Subcutaneous preadipocyte (primary cell): ENCODE results near the gene RNF151.

- CAGE, long polyA plus RNA, result no peak
Measured at GRCh38 chr16:1646071-1646688, 31.9 kb upstream of the JPT2 start.

GRCh38 chr16:1677684-1678073, 400 bp upstream of the JPT2 start:
- CAGE, long polyA plus RNA, result no peak

DNA sequence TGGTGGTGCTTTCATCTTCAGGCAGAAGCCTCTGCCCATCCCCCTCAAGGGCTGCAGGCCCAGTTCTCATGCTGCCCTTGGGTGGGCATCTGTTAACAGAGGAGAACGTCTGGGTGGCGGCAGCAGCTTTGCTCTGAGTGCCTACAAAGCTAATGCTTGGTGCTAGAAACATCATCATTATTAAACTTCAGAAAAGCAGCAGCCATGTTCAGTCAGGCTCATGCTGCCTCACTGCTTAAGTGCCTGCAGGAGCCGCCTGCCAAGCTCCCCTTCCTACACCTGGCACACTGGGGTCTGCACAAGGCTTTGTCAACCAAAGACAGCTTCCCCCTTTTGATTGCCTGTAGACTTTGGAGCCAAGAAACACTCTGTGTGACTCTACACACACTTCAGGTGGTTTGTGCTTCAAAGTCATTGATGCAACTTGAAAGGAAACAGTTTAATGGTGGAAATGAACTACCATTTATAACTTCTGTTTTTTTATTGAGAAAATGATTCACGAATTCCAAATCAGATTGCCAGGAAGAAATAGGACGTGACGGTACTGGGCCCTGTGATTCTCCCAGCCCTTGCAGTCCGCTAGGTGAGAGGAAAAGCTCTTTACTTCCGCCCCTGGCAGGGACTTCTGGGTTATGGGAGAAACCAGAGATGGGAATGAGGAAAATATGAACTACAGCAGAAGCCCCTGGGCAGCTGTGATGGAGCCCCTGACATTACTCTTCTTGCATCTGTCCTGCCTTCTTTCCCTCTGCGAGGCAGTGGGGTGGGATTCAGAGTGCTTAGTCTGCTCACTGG, 5.5 kb upstream of the MAPK8IP3 start:
- CAGE, long polyA plus RNA, result no peak

GRCh38 chr16:1773342-1773888, 481 bp upstream of the MRPS34 start:
- CAGE, long polyA plus RNA, result no peak

- CAGE, long polyA plus RNA, result no peak
Measured at GRCh38 chr16:1941472-1942499, 1.2 kb downstream of the MSRB1 start.

- CAGE, long polyA plus RNA, result no peak
Measured at GRCh38 chr16:1966477-1967402, at the start of gene RNF151. Gene RNF151 (plus strand): TSS chr16:1966856.

- CAGE, long polyA plus RNA, result no peak
Measured at GRCh38 chr16:1983251-1984070, 532 bp upstream of the GFER start.

GRCh38 chr16:1996824-1997811, 7.3 kb downstream of the SYNGR3 start:
- CAGE, long polyA plus RNA, result no peak

- CAGE, long polyA plus RNA, result no peak
Measured at GRCh38 chr16:2020523-2021181, 1.1 kb downstream of the NPW start.

DNA sequence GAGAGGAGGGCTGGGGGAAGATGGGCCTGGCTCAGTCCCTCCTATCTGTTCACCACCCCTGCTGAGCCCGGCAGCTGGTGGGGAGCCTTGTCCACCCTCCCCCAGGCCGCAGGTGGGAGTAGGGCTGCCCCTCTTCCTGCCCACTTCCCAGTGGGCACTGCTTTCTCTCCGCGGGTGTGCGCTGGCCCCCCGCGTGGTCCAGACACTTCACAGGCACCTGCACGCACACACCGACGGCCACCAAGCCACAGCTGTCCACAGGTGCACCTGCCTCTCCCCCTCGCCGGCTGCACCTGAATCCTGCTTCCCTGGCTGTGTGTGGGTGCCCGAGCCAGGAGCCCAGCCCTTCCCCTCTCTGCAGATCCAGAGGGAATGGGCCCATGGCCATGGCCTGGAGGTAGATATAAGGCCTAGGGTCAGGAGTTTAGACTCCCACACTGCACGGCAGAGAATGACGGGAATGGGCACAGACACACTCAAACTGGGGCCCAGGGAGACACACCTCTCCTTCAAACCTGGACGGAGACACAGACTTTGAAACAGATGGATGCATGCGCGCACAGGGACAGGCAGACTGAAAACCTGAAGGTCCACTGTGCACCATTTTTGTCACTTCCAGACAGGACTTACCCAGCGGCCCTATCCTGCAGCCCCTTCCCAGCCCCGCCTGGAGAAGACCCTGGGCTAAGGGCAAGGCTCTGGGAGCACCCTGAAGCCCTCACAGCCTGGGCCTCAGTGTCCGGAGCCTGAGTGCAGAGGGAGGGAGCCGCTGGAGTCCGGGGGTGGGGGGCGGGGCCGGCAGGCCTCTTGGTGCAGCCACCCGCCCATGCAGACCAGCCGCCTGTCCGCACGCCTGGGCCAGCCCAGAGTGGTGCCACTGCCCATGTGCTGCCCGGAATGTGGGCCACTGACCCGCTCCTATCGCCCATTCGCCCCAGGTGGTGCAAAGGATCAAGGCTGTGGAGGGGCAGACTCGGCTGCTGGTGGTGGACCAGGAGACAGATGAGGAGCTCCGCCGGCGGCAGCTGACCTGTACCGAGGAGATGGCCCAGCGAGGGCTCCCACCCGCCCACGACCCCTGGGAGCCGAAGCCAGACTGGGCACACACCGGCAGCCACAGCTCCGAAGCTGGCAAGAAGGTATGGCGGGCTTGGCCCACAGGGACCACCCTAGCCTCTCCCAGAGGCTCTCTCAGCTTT, 2.3 kb downstream of the NHERF2 start:
- CAGE, long polyA plus RNA, result no peak

- CAGE, long polyA plus RNA, result no peak
Measured at GRCh38 chr16:2088937-2090062, 41.5 kb downstream of the TSC2 start.

- CAGE, long polyA plus RNA, result no peak
Measured at GRCh38 chr16:2091996-2092760, 43.5 kb downstream of the PKD1 start.

- CAGE, long polyA plus RNA, result no peak
Measured at GRCh38 chr16:2127603-2128011, 8.1 kb downstream of the PKD1 start.

- CAGE, long polyA plus RNA, result no peak
Measured at GRCh38 chr16:2150692-2151622, 2.5 kb downstream of the RAB26 start.

- CAGE, long polyA plus RNA, result no peak
Measured at GRCh38 chr16:2177643-2178301, 18.6 kb downstream of the CASKIN1 start.

DNA sequence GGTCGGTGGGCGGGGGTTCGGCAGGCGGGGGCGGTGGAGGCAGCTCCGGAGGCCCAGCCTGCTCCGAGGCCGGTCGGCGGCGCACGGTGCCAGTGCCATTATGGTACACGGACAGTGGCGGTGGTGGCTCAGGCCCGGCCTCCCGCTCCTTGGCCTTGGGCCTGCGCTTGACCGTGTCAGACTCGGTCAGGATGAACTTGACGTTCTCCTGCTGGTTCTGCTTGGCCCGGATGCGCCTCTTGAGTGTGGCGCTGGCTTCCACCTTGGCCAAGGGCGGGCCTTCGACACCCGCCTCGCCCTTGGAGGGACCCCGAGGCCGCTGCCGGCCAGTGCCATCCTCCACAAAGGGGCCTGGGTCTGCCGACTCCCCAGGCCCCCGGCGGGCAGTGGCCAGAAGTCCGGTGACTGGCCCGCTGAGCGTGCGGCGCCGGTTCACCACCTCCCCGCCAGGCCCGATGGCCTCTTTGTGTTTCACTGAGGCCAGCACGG, 16.6 kb downstream of the CASKIN1 start:
- CAGE, long polyA plus RNA, result no peak

DNA sequence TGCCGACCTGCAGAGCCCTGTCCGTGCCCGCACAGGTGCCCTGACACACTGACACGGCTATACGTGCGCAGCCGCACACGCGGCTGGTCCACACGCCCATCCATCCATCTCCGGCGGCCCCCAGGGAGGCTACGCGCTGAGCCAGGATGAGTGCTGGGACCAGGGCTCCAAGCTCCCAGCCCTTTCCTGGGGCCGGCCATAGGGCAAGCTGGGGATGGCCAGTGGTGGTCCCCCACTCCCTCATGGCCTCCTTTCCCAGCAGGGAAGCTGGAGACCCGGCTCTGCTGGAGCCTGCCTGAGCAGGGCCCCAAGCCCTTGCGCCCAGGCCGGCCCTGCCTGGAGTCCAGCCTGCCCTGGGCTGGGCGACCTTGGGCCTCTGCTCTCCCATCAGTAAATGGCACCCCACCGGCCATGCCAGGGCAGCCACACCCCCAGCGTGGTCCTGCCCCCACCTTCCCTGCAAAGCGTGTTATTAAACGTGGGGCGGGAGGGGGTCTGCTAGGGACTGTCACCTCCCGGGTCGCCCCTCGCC, 938 bp downstream of the CASKIN1 start:
- CAGE, long polyA plus RNA, result no peak

GRCh38 chr16:2211915-2213095, 1.6 kb upstream of the BRICD5 start:
- CAGE, long polyA plus RNA, result no peak

GRCh38 chr16:2268274-2268979, 501 bp upstream of the RNPS1 start:
- CAGE, long polyA plus RNA, result no peak

DNA sequence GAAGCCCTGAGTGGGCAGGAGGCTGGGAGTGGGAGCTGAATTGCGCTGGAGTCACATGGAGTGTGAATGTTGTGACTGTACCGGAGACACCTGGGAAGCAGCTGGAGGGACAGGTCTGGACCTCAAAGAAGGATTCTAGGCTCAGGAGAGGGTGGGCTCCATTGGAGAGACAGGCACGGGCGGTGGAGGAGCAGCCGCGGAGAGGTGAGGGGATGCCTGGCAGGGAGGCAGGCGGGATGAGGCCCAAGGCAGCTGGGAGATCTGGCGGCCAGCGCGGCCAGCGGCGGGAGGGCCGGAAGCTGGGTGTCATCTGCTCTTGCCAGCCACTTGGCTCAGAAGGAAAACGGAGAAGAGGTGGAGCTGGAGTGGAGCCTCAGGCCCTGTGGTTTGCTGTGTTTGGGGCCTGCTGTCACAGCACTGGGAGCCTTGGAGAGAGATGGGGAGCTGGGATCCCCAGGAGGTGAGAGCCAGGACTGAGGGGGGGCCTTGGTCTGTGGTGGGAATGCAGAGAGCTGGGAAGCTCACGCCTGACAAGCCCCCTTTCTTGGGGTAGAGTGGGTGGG, 7.8 kb downstream of the TBC1D24 start:
- CAGE, long polyA plus RNA, result no peak